ENCODE results near the gene TMEM37.

- PRO-cap = unidirectional peak, plus-strand start at chr2:119431423; bidirectional peak, plus-strand start at chr2:119431862, minus-strand start at chr2:119431701
- RAMPAGE, long total RNA, 5 experiments = start-site peak on the plus strand in 4 of 5 experiments, at chr2:119431459-119431906 at its widest, 89 to 240 reads per replicate
- RRBS = 2% methylated on average over 30 of the region's 78 CpGs
Observed at GRCh38 chr2:119431049-119431962, at the start of gene TMEM37. TMEM37 (plus strand) TSS chr2:119431854.

DNA sequence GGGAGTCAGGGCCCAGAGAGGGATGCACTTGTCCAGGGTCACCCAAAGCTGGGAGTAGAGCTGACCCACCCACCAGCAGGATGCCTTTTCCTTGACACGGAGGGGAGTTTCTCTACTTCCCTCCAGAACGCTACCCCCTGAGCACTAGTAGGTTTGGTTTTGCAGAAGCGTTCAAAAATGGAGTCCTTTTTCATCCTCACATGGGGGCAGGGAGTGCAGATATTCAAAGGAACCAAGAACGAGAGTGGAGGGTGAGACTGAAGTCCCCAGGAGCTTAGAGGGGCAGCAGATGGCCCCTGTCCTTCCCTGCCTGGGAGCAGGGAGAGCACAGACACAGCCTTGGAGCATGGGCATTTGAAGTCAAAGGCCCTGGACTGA lies 7.3 kb downstream of the TMEM37 start:
- PRO-cap = no peak
- RAMPAGE, long total RNA, 5 experiments = start-site peak on the plus strand in 3 of 5 experiments, centred at positions 309 to 317 of the sequence, 19 to 46 reads per replicate
- RRBS = no CpG with 5 or more reads among the region's 4 CpGs

DNA sequence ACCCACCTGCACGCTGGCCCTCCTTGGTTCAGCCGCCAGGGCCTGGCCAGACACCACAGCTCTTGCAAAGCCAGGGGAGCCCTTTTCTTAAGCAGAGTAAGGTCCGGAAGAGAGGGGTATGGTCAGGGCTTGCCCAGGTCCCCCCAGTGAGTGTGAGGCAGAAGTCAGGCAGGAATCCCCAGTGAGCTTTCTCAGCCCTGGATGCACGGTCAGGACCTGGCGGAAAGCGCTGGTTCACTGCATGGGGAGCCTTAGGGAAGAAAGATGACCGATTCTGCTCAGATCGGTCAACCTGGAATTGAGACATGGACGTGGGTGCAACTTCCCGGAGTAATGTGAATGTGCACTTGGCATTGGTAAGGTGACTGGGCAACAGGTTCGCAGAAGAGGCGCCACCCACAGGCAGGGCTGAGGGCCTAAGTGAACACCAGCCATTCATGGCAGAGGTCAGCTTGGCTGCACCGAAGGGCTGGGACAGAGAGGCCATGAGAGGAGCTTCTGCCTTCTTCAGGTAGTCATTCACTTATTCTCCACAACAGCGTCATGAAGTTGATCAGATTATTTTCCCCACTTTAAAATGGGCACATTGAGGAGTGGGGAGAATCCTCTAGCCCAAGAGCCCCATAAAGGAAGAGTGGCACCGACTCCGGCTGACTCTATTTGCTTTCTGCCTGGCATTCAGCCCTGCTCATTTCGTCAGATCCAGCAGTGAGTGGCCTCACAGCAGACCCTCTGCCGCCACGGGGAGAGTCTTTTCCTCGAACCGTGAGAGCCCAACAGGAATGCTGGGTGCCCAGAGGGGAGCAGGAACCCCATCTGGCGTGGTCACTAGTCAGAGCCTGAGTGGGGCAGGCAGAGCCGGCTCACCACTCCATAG lies 35.8 kb downstream of the SCTR start:
- PRO-cap = bidirectional peak, plus-strand start at position 699 of the sequence, minus-strand start at position 655 of the sequence
- RAMPAGE, long total RNA, 5 experiments = no peak in any of the 5 experiments
- RRBS = 62% methylated on average over 1 of the region's 23 CpGs

DNA sequence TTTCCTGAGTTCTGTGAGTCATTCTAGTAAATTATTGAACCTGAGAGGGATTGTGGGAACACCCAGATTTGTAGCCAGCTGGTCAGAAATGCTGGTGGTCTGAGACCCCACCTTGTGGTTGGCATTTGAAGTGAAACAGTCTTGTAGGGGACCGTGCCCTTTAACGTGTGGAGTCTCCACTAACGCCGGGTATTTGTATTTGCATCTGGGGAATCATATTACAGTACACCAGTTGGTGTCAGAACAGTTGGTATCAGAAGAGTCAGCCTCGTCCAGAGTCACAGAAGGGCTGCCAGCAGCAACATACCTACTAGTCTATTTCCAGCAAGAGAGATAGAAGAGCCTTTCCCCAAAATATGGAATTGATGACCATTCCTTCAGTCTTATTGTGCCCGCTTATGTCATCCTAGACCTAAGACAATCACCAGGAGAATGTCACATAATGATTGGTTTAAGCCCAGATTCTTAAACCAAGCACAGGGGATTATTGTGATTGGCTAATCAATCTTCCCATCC lies 38.2 kb upstream of the PTPN4 start:
- PRO-cap = no peak
- RAMPAGE, long total RNA, 5 experiments = no peak in any of the 5 experiments
- RRBS = no CpG with 5 or more reads among the region's 6 CpGs

DNA sequence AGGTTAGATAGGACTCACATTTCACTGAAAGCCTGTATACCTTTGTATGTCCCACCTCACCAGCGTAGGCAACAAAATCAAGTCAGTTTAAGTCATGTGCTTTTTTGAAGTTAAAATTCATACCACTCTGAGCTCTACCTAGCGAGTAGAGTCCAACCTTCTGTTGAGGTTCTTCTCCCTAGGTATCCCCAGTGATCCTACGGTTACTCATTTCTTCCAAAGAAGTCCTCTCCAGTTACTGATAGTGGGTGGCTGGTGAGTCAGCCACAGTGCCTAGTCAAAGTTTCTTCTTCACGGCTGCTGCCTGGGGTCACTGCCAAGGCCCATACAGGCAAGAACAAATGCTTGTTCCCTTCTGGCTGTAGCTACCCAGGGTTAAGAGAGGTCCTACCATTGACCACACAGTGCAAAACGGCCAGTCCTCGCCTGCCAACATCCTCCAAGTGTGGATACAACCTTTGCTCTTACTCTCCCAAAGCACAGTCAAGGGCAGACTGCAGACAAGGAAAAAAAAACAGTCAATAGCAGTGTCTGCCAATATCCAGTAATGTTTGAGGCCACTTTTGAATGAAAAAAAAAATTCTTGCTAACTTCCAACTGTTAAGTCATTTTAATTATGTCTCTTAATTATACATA lies 2.9 kb upstream of the PTPN4 start:
- PRO-cap = no peak
- RAMPAGE, long total RNA, 5 experiments = no peak in any of the 5 experiments
- RRBS = no CpG with 5 or more reads among the region's 6 CpGs

DNA sequence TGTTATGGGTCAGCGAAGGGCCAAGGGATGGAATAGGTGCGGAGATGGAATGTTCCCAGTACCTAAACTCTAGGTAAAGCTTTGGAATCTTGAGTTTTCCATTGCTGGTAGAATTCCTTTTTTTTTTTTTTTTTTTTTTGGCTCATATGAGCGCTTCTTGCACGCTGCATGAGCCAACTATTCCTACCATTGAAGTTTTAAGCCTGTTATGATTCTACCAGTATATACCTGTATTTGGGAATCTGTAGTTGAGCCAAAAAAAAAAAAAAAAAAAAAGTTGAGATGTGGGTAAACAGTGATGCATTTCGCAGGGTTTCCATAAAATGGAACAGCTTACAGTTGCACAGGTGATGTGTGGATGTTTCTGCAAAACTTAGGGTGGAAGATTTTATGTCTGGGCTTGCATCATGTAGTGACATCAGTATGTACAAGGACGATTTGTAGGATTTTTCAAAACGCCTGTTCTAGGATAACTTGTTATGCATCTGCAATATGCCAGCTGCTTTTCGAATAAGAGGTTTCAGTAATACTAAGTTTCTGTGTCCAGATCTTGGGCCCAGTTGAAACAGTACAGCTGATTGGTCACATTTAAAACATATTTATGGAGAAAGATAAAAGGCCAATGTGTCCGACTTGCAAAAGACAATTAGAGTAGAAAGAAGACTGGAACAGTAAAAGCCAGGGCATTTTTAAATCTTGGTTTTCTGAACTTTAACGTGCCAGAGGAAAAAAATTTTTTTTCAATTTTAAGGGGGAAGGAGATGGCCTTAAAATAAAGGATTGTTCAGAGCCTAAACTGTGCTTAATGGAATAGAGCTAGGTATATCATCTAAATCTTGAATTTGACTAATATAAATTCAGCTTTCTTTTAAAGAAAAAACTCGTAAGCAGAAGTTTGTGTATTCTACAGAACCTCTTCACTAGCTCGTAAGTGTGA lies 1.2 kb downstream of the PTPN4 start:
- PRO-cap = no peak
- RAMPAGE, long total RNA, 5 experiments = no peak in any of the 5 experiments
- RRBS = no CpG with 5 or more reads among the region's 12 CpGs

- PRO-cap = no peak
- RAMPAGE, long total RNA, 5 experiments = no peak in any of the 5 experiments
- RRBS = no CpG with 5 or more reads among the region's 7 CpGs
Observed at GRCh38 chr2:120216603-120217101, 6.5 kb downstream of the TMEM185B start.

- PRO-cap = unidirectional peak, minus-strand start at chr2:120253779
- RAMPAGE, long total RNA, 5 experiments = no peak in any of the 5 experiments
- RRBS = no CpG with 5 or more reads among the region's 9 CpGs
Observed at GRCh38 chr2:120253649-120254093, 1.0 kb downstream of the RALB start.

DNA sequence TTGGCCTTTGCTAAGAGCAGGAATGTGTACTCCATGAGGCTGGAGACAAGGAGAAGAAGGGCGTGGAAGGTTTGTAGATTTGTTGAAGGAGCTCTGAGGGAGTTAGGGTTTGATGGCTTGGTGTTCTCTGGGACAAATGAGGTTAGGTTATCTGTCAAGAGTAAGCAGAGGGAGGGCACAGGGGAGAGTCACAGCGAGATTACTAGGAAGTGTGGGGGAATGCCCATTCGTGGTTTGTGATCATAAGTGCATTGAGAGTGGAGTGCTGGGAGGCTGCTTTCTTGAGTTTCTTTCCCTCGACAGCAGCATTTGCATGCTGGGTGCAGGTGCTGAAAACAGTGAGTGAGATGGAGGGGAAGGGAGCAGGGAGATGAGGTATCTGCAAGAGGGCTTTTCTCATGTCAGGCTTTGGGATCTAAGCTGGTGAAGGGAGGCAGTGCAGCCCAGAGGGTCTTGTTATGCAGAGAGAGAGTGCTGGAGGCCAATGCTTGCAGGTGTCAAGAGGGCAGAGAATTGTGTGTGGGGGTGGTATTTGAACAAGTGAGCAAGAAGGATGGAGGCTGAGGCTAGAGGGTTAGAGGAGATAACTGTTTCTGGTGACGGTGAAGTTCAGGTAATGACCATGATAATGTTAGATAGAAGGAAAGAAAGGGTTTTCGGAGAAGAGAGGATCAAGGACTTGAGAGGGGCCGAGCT lies 8.8 kb downstream of the RALB start:
- PRO-cap = no peak
- RAMPAGE, long total RNA, 5 experiments = start-site peak on the plus strand in 1 of 5 experiments, centred at positions 321 to 591 of the sequence, 5 to 6 reads per replicate
- RRBS = no CpG with 5 or more reads among the region's 7 CpGs

- PRO-cap = no peak
- RAMPAGE, long total RNA, 5 experiments = no peak in any of the 5 experiments
- RRBS = no CpG with 5 or more reads among the region's 30 CpGs
Observed at GRCh38 chr2:120503585-120504578, 157.9 kb downstream of the INHBB start.

DNA sequence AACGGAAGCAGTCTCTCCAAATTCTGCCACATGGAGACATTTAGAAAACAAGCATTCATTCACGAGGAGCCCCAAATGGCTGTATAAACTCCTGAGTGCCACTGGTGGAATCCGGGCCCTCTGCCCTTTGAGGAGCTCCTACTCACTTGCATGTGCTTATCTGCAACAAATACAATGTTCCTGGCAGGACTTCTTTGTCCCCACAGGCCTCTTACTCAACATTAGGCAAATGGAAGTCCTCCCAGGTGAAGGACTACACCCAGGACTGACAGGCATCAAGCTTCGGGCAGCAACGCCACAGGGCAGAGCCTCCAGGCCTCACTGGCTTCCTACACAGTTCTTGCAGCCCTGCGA lies 187.1 kb upstream of the GLI2 start:
- PRO-cap = no peak
- RAMPAGE, long total RNA, 5 experiments = no peak in any of the 5 experiments
- RRBS = no CpG with 5 or more reads among the region's 6 CpGs

GRCh38 chr2:120630063-120630748 lies 105.5 kb upstream of the GLI2 start:
- PRO-cap = no peak
- RAMPAGE, long total RNA, 5 experiments = no peak in any of the 5 experiments
- RRBS = no CpG with 5 or more reads among the region's 10 CpGs

- PRO-cap = no peak
- RAMPAGE, long total RNA, 5 experiments = no peak in any of the 5 experiments
- RRBS = 2% methylated on average over 10 of the region's 32 CpGs
Observed at GRCh38 chr2:120737493-120738399, 2.1 kb downstream of the GLI2 start.

DNA sequence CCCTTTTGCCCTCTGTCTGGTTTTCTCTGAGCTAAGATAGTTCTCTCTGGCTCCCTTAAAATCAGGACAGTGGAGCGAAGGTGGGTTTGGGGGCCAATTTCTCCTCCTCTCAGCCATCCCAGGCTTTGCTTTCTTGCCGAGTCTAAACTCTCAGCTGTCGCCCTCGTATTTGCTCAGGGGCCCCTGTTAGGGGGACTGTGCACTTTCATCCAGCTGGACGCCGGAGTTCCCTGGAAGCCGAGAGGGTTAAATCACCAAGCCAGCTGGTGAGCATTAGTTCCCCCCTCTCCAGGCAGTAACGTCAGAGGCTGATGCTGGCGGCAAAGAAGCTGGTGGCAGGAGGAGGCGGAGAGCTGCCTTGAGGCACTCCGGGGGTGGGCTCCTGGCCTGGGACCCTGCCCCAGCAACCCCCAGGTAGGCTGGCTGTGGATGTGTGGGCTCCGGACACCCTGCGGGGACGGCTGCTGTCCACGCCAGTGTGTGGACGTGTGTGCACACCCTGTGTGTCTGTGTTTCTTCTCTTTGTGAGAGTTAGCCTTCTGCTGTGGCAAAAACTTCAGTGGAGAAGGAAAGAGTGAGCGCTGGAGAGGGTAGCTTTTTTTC lies 84.6 kb downstream of the GLI2 start:
- PRO-cap = unidirectional peak, plus-strand start at position 304 of the sequence; unidirectional peak, plus-strand start at position 323 of the sequence
- RAMPAGE, long total RNA, 5 experiments = no peak in any of the 5 experiments
- RRBS = 52% methylated on average over 2 of the region's 17 CpGs

DNA sequence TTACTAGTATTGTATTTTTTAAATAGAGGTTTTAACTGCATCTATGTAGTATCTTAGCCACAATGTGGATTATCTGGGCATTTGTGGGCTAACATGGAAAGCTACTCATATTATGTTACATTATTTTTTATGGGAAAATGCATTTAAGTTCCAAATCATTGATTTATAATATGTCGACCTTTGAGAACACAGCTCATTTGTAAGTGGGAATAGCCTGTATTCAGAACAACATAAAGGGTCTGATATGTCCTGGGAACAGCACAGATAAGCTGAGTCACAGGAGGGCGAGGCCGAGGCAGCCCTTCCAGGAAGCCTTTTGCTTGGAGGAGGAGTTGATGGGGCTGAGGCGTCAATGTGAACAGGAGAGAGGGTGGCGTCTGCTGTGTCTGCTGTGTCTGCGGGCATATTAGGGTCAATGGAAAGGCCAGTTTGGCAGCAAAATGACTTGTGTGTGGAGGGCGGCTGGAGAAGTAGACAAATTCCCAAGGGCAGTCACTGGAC lies 127.9 kb downstream of the GLI2 start:
- PRO-cap = unidirectional peak, plus-strand start at position 352 of the sequence
- RAMPAGE, long total RNA, 5 experiments = no peak in any of the 5 experiments
- RRBS = no CpG with 5 or more reads among the region's 7 CpGs

GRCh38 chr2:120879322-120880046 lies 143.8 kb downstream of the GLI2 start:
- PRO-cap = no peak
- RAMPAGE, long total RNA, 5 experiments = no peak in any of the 5 experiments
- RRBS = no CpG with 5 or more reads among the region's 20 CpGs

GRCh38 chr2:121151656-121152194 lies 133.3 kb downstream of the TFCP2L1 start:
- PRO-cap = bidirectional peak, plus-strand start at chr2:121151963, minus-strand start at chr2:121151867
- RAMPAGE, long total RNA, 5 experiments = no peak in any of the 5 experiments
- RRBS = no CpG with 5 or more reads among the region's 5 CpGs

DNA sequence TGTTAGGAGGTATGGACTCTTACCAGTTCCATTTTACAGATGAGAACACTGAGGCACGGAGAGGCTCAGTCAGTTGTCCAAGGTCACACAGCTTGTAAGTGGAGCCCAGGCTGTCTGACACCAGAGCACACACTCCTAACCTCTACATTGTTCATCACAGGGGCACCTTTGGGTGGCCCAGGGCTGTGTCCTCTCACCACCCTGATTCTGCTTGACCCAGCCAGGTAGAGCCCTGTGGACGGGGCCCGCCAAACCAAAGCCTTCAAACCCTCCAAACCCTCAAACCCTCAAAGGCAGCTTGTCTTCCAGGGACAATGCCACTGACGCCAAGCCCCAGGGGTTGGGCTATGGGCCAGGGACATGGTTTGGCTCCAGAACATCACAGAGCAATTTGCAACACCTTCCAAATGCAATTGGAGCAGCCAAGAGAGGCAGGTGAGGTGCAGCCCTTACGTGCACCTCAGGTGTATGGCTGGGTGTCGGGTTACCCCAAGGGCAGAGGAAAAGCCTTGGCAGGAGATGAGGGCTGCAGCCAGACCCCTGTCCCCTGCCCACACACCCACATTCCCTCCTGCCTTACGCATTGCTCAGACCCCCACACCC lies 89.0 kb downstream of the TFCP2L1 start:
- PRO-cap = unidirectional peak, plus-strand start at position 412 of the sequence; unidirectional peak, plus-strand start at position 498 of the sequence
- RAMPAGE, long total RNA, 5 experiments = no peak in any of the 5 experiments
- RRBS = no CpG with 5 or more reads among the region's 7 CpGs

DNA sequence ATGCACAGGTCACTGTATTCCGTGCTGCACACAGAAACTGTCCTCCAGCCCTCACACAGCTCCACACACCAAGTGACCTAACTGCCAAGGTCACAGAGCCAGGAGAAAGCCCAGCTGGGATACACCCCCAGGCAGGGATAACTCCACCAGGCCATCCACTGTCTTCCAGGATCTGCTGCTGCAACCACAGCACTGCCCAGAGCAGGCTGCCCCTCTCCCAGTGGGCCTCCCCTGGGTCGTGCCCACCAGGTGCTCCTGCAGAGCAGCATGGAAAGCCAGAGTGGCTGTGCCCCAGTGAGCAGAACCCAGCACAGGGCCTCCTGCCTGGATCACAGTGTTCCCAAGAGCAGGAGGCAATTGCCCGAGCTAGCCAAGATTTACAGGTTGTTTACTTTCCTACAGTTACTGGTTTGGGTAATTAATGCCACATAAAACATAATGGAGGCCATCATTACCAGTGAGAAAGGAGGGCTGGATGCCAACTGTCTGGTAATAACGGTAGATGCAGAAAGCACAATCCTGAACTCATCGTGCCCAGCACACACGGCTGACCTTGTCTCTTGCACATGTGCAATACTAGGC lies 24.4 kb downstream of the TFCP2L1 start:
- PRO-cap = no peak
- RAMPAGE, long total RNA, 5 experiments = start-site peak on the minus strand in 1 of 5 experiments, centred at position 244 of the sequence, 19 reads per replicate
- RRBS = no CpG with 5 or more reads among the region's 6 CpGs

GRCh38 chr2:121282464-121283450 lies 2.2 kb downstream of the TFCP2L1 start:
- PRO-cap = no peak
- RAMPAGE, long total RNA, 5 experiments = no peak in any of the 5 experiments
- RRBS = no CpG with 5 or more reads among the region's 16 CpGs

All from stomach (tissue), 7 donors.